Hair follicular keratinocyte (primary cell): ENCODE measurements around a stretch of chr6.

DNA sequence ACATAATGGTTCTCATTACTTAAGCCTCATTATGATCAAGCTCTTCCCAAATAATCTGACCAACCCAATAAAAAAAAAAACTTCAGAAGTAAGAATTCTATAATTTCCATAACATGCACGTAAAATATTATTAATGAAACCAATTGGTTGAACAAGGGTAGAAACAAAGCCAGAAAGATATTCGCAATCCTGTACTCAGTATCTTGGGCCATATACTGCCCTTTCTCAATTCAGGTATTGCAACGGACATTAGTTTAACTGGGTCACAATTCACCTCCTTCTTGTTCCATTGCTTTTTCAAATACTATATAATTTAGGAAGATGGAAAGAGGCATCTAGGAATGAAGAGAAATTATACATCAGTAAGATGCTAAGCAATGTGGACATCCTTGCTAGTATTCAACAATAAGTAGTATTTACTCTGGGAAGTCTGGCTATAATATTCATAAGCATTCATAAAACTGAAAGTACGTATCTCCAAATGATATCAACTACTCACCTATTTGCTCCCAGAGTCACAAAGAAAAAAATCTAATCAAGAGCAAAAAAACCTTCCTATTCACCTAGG is 19.5 kb downstream of the BCLAF1 start:
- RAMPAGE, long total RNA, result no peak

GRCh38 chr6:136389333-136389573 is 99.6 kb upstream of the BCLAF1 start:
- RAMPAGE, long total RNA, result no peak

GRCh38 chr6:136524230-136524936 is 25.8 kb downstream of the MAP7 start:
- RAMPAGE, long total RNA, result no peak

GRCh38 chr6:136604832-136605630 is 54.8 kb upstream of the MAP7 start:
- RAMPAGE, long total RNA, result no peak

DNA sequence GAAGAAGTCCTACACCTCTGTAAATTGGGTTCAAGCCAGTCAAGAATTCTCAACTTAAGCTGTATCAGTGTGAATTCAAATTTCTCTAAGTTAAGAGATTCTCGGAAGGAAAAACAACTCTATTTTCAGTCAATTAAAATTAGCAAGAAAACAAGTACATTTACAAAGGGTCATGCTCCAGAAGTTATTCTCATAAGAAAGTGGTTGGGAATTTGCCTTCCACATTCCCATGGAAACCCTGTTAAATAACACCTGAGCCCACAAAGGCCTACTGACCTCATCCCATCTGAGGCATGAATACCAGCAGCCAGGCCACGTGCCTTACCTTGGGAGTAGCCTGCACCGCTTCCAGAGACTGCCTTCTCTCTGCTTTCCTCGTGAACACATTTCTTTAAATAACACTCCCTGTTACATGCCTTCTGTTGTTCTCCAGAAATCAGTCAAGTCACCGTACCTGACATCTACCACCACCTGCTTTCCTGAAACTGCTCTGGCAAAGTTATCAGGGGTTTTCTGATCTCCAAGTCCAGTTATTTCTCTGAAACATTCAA is 19.3 kb downstream of the MAP3K5 start:
- RAMPAGE, long total RNA, result no peak

DNA sequence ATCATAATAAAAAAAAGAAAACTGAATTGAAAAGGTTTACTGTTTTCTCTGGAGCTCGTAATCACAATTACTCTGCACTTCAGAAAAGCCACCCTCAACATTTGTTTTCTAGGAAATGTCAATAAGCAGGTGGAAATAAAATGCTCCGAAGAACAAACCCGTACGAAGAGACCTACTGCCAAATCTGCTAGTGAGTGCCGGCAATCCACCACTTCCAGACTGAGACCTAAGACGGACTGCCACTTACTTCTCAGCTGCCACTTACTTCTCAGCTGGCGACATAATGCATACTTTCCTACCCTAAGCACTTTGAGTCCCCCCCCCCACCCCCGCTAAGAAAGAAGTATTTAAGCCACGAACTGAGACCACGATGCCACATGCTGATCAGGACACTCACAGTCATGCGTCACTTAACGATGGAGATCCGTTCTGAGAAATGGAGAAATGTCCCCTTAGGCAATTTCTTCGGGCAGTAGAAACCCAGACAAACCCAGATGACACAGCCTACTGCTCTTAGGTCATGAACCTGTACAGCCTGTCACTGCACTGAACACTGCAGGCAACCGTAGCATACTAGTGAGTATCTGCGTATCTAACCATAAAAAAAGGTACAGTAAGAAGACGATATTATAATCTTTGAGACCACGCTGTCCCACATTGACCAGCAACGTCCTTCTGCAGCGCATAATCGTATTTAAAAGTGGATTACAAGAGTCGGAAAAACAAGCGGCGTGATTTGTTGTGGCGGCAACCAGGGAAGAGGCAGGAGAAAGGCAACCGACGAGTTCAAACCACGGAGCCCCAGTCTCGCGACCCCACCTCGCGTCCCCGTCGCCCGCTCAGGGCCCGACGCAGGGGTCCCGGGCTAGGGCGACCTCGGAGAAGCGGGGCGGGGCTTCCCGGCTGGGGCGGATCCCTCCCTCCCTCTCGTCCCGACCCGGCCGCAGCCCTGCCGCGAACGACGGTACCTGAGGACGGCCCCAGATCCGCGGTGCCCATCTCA is 609 bp downstream of the IFNGR1 start:
- RAMPAGE, long total RNA, result no peak

DNA sequence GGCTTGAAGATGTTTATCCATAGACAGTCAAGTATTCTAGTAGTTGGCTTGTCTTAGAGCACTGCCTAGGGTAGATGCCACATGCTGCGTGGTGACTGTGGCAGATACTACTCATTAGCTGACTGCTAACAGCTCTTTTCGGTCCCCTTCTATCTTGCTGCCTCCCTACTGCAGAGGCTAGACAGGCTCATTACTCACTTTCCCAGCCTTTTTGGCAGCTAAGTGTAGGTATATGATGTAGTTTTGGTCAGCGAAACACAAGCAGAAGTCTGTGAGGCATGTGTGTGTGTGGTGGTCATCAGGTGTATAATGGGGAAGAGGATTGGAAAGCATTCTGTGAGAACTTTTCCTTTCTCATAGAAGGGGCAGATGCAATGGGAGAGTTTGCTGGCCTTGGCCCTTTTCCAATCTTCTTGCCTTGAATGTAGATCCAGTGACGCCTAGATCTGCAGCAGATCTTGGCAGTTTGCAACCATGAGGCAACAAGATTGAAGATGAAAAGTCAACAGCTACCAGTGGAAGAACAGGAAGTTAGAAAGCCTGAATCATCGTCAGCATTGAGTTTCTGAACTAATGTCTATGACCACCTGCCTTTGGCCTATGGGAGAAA is 4.4 kb upstream of the IFNGR1 start:
- RAMPAGE, long total RNA, result no peak

- RAMPAGE, long total RNA, result no peak
Measured at GRCh38 chr6:137490044-137490603, 4.1 kb downstream of the OLIG3 start.

- RAMPAGE, long total RNA, result no peak
Measured at GRCh38 chr6:137715493-137716270, 151.4 kb upstream of the TNFAIP3 start.

GRCh38 chr6:137749407-137750364 is 117.4 kb upstream of the TNFAIP3 start:
- RAMPAGE, long total RNA, result no peak

DNA sequence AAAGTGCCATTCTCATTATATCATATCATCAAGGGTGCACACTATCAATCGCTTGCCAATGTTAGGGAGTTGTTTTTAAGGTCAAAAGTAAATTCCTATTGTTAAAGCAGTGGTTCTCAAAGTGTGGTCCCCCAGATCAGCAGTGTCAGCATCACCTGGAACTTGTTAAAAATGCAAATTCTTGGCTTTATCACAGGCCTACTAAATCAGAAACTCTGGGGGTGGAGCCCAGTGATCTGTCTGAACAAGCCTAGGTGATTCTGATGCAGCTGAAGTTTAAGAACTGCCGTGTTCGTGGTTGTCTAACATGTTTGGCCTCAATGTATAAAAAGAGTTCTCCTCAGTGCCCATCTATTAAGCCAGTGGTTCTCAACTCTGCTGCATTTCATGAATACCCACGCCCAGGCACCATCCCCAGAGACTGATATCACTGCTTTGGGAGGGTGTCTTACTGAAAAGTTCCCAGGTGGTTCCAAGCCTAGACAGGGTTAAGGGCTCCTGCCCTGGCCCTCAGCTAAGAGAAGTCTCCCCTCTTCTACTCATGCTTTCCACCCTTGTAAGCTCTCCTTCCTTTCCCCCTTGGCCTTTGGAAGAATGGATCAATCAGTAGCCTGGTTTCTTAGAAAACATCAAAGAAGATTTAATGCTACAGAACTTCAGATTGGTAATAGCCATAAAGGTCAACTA is 39.1 kb upstream of the TNFAIP3 start:
- RAMPAGE, long total RNA, result no peak

DNA sequence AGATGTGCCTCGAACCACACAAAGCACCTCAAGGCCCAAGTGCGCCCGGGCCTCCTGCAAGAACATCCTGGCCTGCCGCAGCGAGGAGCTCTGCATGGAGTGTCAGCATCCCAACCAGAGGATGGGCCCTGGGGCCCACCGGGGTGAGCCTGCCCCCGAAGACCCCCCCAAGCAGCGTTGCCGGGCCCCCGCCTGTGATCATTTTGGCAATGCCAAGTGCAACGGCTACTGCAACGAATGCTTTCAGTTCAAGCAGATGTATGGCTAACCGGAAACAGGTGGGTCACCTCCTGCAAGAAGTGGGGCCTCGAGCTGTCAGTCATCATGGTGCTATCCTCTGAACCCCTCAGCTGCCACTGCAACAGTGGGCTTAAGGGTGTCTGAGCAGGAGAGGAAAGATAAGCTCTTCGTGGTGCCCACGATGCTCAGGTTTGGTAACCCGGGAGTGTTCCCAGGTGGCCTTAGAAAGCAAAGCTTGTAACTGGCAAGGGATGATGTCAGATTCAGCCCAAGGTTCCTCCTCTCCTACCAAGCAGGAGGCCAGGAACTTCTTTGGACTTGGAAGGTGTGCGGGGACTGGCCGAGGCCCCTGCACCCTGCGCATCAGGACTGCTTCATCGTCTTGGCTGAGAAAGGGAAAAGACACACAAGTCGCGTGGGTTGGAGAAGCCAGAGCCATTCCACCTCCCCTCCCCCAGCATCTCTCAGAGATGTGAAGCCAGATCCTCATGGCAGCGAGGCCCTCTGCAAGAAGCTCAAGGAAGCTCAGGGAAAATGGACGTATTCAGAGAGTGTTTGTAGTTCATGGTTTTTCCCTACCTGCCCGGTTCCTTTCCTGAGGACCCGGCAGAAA is 14.2 kb downstream of the TNFAIP3 start:
- RAMPAGE, long total RNA, result no peak

DNA sequence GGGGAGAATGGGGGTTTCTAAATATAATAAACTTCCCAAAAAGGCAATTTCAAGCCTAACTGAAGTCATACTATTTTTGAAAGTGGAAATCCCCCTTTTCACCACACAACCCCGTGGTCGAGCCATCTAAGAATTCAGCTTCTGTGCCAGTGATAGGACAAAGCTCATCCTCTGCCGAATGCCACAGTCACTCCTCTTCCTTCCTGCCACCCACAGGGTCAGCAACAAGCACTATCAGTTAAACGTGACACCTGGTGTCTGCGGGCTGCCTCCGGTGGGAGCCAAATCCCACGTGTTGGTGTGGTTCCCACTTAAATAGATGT is 60.7 kb downstream of the TNFAIP3 start:
- RAMPAGE, long total RNA, result no peak

DNA sequence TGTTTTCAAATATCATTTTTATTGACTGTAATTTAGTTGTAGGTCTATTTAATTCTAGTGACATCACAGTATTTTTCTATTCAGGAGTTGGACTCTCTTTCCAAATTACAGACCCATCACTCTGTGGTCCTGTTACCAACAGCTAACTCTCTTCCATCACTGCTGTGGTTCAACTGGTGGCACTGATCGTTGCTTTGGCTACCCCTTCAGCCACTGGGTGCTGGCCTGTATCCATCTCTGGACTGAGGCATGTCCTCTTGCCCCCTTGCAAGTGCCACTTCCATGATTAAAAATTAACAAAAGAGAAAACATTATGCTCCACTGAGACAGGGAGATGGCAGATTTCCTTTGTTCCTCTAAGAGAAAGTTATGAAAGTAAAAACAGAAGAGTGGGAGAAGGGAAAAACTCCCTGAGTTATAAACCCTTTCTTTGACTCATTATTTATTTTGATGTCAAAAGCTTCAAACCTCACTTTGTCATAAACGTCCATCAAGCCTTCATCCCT is 49.6 kb upstream of the PBOV1 start:
- RAMPAGE, long total RNA, result no peak

DNA sequence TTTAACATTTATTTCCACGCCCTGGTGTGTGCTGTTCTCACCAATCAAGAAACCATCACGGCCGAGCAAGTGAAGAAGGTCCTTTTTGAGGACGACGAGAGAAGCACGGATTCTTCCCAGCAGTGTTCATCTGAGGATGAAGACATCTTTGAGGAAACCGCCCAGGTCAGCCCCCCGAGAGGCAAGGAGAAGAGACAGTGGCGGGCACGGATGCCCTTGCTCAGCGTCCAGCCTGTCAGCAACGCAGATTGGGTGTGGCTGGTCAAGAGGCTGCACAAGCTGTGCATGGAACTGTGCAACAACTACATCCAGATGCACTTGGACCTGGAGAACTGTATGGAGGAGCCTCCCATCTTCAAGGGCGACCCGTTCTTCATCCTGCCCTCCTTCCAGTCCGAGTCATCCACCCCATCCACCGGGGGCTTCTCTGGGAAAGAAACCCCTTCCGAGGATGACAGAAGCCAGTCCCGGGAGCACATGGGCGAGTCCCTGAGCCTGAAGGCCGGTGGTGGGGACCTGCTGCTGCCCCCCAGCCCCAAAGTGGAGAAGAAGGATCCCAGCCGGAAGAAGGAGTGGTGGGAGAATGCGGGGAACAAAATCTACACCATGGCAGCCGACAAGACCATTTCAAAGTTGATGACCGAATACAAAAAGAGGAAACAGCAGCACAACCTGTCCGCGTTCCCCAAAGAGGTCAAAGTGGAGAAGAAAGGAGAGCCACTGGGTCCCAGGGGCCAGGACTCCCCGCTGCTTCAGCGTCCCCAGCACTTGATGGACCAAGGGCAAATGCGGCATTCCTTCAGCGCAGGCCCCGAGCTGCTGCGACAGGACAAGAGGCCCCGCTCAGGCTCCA is 43.2 kb upstream of the SMIM28 start:
- RAMPAGE, long total RNA, result no peak

DNA sequence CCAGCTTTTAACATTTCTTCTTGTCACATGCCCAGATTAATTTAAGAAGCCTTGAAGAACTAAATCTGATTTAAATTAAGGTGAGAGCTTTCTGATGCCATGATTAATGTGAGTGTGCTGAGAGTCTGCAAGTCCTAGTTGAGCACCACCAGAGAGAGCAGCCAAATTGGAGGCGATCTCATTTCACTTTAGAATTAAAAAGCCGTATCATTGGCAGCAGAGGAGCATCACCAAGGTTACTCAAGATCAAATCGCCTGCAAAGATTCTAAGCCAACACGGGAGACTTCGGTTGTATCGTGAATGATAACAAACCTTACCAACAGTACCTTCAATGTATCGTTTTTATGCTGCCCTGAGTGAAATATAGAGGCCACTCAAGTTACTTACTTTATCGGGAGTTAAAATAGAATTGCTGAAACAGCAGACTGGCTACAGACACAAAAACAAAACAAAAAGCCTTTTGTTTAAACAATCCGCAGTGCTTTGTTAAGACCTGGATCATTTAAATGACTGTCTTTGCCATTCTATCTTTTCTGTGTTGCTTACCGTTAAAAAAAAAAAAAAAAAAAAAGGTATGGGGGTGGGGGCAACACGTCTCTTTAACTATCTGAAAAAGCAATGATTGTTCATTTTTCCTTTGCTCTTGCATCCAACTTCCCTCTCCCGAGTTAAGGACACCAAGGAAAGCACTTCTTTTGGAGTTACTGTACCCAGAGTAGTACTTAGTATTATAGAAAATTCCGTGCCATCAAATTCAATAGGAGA is 14.2 kb downstream of the NHSL1 start:
- RAMPAGE, long total RNA, result no peak

GRCh38 chr6:138498536-138498994 is 729 bp downstream of the NHSL1 start:
- RAMPAGE, long total RNA, result no peak

DNA sequence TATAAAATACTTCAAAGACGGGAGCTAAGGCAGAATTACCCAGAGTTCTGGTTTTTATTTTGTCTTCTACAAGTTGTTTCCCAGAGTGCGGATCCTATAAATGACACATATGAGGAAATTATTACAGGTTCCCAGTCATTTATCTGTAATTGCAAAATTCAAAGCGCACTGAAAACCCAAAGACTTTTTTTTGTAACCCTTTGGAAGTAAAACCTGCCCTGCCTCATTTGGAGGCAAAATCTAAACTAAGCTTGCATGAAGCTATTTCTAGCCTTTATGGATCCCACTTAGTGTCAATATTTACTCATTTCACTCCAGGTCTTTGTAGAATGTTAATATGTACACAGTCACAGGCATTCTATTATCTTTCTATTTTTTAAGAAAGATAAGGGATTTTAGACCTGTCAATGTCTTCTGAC is 988 bp upstream of the REPS1 start:
- RAMPAGE, long total RNA, result no peak

GRCh38 chr6:139029833-139030280 is 1.3 kb downstream of the ABRACL start:
- RAMPAGE, long total RNA, result no peak

DNA sequence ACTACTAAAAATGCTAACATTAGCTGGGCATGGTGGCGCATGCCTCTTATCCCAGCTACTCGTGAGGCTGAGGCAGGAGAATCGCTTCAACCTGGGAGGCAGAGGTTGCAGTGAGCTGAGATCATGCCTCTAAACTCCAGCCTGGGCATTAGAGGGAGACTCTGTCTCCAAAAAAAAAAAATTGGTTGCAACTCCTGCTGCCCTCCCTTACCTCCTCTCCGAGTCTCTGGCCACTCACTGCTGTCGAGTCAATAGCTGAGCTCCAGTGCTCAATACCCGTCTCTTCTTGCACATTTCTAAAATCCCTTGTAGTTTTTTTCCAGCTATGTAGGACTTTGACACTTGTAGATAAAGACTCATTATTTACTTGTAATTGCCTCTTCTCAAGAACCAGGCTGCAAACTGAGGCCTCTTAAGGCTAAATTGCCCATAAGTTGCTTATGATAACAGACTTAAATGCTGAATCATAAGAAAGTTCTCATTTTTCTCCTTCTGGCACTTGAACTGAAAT is 13.8 kb downstream of the HECA start:
- RAMPAGE, long total RNA, result no peak